Measurements from ENCODE around the gene FBLN1.

DNA sequence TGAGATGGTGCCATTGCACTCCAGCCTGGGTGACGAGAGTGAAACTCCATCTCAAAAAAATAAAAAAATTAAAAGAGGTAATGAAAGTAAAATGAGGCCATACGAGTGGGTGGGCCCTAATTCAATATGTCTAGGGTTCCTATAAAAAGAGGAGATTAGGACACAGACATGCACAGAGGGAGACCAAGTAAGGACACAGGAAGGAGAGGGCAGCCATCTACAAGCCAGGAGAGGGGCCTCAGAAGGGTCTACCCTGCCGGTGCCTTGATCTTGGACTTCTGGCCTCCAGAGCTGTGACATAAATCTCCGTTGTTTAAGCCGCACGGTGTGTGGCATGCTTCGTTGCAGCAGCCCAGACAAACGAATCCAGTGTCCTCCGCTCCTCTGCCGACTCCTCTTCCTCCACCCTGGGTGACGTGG lies 51.7 kb upstream of the PARVG start:
- PRO-cap: no peak

- PRO-cap: no peak
Measured at GRCh38 chr22:44363288-44364136, 50.8 kb upstream of the SHISAL1 start.

GRCh38 chr22:44519565-44520270 lies 21.7 kb upstream of the RTL6 start:
- PRO-cap: no peak

DNA sequence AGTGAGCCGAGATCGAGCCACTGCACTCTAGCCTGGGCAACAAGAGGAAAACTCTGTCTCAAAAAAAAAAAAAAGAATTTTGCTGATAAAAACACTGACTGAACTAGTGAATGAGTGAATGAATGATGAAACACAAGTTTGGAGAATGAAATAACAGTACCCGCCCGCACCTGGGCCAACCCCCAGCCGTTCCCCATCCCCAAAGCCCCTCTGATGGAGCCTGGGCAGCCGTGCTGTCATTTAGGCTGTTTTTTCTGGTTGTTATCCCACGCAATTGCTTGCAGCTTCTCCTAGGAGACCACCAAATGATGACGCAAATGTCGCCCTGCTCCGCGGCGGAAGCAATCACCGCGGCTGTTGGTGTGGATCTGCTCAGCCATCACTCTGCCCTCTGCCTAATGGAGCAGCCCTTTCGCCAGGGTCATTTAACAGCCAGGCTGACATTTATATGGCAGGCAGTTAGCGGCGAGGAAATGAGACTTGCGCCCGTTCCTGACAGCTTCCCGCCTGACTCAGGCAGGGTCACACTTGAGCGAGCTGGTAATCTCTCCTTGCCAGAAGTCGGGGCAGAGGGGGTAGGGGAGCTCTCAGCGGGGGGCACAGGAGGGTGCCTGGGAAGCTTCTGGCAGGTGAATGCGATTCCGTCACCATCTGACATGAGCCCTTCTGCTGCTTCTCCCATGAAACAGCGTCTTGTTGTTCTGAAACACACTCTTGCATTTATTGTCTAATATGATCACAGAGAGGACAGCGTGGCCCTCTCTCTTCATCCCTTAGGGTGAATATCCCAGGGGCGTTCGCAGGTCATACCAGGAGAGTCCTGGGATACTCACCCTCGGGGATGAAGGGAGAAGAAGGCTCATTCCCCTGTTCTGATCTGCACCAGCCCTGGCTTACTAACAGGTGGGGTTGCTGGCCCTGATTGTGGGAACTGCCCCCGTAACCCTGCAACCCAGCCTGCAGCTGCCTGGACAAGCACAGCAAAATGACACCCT lies 97.9 kb upstream of the RTL6 start:
- PRO-cap: no peak

GRCh38 chr22:44638921-44639693 lies 62.9 kb upstream of the PRR5 start:
- PRO-cap: no peak

DNA sequence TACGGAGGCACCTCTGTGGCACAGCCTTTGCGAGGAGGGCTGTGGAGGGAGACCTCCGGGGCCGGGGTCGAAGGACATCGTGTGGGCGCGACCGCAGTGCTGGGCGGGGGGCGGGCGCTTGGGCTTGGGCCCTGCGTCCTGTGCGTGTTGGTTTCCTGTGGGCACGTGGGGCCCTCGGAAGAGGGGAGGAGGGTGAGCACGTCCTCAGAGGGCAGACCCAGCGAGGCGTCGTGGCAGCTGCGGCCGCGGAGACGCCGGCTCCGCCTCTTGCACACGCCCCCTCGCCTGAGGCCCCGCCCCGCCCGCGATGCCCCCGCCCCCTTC lies 222 bp upstream of the PRR5 start:
- PRO-cap: no peak

DNA sequence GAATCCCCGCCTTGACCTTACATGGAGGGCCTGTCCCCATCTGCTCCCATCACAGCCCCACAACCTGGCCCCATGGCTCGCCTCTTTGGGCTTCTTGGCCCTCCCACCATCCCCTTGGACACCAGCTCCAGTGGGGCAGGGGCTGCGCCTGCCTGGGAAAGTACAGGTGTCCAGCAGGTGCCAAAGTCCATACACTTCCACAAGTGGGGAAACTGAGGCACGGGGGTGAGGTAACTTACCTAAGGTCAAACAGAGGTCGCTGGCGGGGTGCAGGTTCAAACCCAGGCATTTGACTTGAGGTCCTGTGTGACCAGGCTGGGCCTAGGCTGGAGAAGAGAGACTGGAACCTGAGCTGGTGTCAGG lies 16.1 kb upstream of the ARHGAP8 start:
- PRO-cap: no peak

GRCh38 chr22:44931065-44931616 lies 78.7 kb downstream of the PHF21B start:
- PRO-cap: no peak

DNA sequence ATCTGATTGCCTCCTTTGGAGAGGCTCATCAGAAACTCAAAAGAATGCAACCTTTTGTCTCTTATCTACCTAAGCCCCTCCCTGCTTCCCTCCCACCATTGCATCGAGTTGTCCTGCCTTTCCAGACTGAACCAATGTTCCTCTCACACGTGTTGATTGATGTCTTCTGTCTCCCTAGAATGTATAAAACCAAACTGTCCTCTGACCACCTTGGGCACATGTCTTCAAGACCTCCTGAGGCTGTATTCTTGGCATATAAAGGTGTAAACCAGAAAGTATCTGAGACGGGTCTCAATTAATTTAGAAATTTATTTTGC lies 42.9 kb upstream of the PHF21B start:
- PRO-cap: no peak

DNA sequence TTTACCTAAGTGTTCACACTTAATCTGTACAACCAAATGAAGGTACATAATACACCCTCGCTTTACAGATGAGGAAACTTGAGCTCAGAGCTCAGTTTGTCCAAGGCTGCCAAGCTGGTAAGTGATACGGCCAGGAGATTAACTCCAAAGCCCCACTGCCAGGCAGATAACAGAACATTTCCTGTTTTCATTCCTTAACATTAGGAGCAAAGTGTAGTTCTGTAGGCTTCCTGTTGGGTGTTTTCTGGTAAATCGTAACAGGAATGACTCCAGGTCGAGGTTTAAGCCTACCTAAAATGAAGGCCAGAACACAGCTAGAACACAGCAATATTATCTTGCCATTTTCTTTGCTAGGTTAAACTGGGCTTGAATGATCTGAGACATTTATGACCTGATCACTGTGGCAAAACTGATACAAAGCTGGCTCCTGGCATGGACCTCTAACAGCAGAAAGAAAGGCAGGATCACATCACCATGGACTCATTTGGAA lies 4.0 kb upstream of the NUP50 start:
- PRO-cap: no peak

- PRO-cap: no peak
Measured at GRCh38 chr22:45165167-45165463, 1.4 kb downstream of the NUP50 start.

GRCh38 chr22:45192533-45193237 lies 29.0 kb downstream of the NUP50 start:
- PRO-cap: no peak

GRCh38 chr22:45262300-45262684 lies 21.6 kb upstream of the KIAA0930 start:
- PRO-cap: no peak

DNA sequence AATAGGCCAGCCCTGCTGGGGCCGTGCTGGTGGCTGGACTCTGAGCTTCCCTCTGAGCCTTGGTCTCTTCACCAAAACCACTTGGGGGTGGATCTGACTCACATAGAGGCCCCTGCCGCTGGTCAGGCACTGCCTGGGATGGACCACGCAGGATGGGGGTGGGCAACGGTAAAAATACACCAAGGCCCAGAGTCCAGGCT lies 12.3 kb upstream of the UPK3A start:
- PRO-cap: no peak

GRCh38 chr22:45273383-45273930 lies 11.3 kb upstream of the UPK3A start:
- PRO-cap: no peak

DNA sequence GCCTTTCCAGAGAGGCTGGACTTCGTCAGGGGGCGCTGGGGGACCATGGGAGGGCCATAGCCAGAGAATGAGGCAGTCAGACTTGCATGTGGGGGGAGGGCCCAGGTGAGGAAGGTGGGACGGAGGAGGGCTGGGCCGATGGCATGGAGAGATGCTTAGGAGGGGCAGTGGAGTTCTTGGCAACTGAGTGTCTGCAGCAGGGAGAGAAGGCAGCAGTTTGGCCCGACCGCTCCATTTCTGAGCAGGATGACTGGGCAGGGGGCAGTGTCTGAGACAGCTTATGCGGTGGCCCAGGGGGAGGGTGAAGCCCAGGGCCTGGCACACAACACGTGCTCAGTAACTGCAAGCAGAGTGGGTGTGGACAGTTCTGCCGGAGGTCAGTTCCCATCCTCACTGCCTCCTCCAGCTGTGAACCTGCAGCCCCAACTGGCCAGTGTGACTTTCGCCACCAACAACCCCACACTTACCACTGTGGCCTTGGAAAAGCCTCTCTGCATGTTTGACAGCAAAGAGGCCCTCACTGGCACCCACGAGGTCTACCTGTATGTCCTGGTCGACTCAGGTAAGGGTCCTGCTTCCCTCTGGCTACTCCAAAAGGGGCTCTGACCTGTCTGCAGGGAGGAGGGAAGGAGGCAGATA lies 905 bp downstream of the UPK3A start:
- PRO-cap: no peak

- PRO-cap: no peak
Measured at GRCh38 chr22:45290627-45291194, 6.0 kb downstream of the UPK3A start.

- PRO-cap: no peak
Measured at GRCh38 chr22:45502350-45503086, at the start of gene FBLN1. FBLN1 (plus strand) TSS chr22:45502883.

GRCh38 chr22:45548363-45548894 lies 45.7 kb downstream of the FBLN1 start:
- PRO-cap: no peak

GRCh38 chr22:45602875-45603922 lies 68.4 kb upstream of the ATXN10 start:
- PRO-cap: no peak

Data from SP-49 (cell line).